Subcutaneous preadipocyte (primary cell): ENCODE data around the genes CHRND and EFHD1.

- CAGE, long polyA plus RNA = no peak
Observed at GRCh38 chr2:231677720-231678147, 30.6 kb upstream of the PTMA start.

DNA sequence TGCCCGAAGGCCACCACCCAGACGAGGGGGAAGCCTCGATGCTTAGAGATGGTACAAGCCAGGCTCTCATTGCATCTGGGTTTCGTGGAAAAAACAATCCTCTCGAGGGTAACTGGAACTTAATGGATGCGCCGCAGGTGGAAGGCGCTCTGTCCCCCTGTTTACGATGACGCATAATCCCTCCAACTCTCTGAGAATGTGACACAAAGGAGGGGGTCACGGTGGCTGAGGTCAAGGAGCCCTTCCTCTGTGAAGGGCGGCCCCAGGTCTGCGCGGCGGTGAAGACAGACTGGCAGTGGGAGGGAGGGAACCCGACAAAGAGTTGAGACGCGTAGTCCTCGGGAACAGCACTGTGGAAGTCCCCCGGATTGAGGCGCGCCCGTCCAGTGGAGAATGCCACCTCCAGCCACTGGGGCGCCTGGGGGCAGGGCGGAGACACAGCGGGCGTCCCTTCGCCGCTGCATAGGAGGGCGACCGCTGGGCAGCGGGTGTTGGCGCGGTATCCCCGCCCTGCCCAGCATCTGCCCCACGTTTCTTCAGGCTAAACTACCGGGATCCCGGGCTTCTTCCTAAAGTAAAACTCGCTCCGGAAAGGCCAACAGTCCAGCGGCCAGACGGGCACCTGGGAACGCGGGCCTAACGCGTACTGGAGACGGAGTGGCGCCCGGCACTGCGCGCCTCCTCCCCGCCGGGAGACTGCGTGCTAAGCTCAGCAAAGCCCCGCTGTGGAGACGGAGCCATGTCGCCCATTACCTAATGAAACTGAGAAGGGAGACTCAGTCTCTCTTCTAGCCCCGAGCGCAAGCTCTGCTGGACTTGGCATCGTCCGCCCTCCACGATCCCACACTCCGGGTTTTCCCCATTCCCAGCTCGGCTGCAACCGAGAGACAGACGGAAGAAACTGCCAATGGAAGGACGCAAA lies 1.9 kb upstream of the PTMA start:
- CAGE, long polyA plus RNA = no peak

- CAGE, long polyA plus RNA = no peak
Observed at GRCh38 chr2:231713268-231713480, 4.8 kb downstream of the PTMA start.

DNA sequence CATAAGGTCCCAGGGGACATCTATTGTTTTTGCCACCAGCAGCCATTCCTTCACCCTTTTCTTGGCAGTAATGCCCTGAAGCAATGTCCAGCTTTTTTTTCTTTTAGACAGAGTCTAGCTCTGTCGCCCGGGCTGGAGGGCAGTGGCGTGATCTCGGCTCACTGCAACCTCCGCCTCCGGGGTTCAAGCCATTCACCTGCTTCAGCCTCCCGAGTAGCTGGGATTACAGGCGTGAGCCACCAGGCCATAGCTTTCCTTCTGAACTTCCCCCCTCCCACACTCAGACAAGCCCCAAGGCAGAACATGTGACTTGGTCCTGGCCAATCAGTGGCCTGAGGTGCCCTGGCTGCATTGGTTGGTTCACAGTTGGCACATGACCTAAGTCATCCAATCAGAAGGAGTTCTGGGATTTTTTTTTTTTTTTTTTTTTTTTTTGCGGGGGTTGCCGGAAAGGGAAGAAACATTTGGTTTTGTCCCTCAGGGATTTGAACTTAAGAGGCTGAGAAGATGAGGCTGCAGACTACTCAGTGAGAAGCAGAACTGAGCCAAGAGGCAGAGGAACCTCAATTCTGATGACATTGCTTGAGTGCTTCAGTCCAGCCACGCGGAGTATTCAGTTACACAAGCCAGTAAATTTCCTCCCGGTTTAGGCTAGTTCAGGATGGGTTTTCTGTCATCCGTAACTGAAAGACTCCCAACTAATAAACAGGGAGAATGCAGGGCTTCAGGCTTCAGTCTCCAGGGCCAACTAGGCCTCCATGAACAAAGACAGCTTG lies 8.9 kb downstream of the PTMA start:
- CAGE, long polyA plus RNA = no peak

DNA sequence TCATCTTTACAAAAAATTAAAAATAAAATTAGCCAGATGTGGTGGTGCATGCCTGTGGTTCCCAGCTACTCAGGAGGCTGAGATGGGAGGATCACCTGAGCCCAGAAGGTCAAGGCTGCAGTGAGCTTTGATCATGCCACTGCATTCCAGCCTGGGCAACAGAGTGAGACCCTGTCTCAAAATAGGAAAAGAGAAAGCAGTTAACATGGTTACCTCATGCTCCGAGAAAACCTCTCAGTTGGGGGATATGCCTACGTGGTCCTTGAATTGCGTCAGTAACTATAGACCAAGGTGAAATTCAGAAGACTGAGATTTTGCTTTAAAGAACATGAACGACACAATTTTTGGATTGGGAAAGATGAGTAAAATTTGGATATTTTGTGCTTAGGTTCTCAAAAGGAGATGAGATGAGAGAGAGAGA lies 188.4 kb upstream of the ALPP start:
- CAGE, long polyA plus RNA = no peak

- CAGE, long polyA plus RNA = no peak
Observed at GRCh38 chr2:232525595-232526273, at the start of gene CHRND. Gene CHRND (plus strand): TSS chr2:232526160.

DNA sequence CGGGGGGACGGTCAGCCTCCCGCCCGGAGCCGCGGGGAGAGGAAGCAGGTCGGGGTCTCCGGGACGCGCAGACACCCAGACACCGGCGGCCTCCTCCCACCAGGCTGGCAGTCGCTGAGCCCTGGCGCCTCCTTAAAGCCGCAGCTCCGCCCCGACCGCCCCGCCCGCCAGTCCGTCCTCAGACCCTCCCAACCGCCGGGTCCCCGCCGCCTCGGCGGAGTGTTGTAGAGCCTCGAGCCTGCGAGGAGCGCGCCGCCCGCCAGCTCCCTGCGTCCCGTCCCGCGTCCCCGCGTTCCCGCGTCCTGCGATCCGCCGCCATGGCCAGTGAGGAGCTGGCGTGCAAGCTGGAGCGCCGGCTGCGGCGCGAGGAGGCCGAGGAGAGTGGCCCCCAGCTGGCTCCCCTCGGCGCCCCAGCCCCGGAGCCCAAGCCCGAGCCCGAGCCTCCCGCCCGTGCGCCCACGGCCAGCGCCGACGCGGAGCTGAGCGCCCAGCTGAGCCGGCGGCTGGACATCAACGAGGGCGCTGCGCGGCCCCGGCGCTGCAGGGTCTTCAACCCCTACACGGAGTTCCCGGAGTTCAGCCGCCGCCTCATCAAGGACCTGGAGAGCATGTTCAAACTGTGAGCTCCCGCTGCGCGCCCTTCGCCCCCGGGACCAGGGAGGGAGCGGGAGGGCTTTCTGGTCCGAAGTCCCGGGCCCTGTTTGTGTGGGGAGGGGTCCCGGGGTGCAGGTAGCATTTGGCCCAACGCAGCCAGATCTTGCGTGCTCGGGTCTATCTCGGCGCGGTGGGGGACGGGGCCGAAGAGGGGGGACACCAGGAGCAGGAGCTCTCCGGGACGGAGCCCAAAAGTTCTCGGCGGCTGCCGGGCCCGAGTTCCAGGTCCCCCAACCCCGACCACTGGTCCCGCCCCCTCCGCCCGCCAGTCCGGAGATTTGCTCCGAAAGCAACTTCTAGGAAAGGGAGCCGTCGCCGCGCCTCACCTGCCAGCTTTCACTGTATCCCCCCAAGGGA lies at the start of gene EFHD1:
EFHD1 (plus strand) TSS at position 217 of the 1,011 bp plus-strand sequence.
- CAGE, long polyA plus RNA = no peak

GRCh38 chr2:232835635-232836043 lies 34.4 kb upstream of the SNORC start:
- CAGE, long polyA plus RNA = no peak

DNA sequence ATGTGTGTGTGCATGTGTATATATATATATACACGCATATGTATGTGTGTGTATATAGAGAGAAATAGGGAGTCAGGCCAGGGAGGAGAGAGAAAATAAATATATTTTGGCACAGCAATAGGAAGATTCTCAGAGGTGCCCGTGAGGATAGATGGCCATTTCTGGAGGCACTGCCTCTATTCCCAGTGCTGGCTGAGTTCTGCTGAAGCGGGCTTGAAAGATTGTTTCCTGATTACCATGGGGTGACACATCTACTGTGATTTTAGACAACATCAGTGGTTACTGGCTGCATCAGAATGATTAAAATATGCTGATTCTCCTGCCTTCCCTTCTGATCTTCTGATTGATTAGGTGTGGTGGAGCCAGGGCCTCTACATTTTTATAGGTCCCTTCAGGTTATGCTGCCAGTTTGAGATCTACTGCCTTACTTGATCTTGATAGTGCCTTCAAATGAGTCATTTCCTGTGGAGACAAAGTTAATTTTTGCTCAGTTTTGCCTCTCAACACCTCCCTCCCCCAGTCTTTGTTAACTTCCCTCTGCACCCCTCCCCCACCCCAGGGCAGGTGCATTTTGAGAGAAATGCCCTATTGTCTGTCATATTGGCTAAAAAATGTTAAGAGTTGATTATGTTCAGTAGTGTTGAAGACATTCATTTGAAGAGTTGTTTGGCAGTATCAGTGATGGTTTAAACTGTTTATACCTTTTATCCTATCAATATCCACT lies 31.6 kb upstream of the SNORC start:
- CAGE, long polyA plus RNA = no peak

DNA sequence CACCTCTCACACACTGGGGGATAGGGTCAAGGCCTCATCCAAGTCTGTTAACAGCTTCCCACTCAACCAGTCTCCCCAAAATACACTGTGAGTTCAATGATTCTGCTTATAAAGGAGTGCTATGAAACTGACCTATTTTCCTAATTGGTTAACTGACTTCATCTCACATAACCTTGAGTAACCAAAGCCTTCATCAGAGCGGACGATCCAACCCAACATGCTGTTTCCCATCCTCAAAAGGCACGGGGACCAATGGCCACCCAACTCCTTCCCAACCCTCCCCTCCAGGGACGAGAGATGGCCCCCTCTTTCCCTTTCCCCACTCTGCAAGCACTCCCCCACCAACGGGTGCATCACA lies 7.6 kb downstream of the SNORC start:
- CAGE, long polyA plus RNA = no peak

DNA sequence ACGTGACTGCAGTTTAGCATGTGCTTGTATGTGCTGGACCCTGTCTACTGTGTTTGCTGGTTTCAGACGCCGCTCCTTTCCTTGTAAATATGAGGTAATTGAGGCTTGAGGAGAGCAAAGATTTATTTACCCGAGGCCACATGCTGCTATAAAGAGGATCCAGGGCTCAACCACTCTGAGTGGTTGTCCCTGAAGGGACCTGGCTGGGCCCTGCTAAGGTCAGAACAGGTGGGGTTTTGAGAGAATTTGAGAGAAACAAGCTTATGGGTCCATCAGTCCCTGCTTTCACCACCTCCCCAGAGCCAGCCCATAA lies 57.1 kb downstream of the NGEF start:
- CAGE, long polyA plus RNA = no peak

DNA sequence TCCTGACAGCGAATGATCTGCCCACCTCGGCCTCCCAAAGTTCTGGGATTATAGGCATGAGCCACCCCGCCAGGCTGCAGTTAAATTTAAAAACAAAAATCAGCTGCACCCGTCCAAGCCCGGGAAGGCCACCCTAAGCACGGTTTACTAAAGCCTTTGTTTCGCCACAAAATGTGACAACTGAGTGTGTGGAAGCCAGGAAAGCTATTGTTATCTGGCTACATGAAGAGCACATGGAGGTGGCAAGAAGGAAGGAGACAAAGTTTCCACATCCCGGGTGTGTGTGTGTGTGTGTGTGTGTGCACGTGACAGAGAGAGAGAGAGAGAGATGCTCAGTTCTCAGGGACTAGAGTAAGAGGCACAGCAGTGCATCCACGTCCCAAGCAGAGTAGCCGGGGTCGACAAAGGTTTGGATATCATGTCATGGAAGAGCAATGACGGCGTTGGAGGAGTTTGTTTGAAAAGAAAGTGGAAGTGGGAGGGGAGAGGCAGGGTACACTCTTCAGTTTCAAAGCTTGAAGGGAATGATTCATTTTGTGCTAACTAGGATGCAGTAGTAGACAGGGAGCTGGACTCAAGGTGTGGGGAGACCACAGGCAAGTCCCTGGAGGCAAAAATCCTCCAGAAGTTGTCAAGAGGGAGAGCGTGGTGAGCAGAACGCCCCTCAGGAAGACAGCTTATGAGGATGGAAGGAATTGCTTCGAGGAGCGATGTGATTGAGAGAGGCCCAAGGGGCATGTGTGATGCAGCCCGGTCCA lies 20.2 kb downstream of the INPP5D start:
- CAGE, long polyA plus RNA = no peak

GRCh38 chr2:233083148-233084296 lies 23.4 kb downstream of the INPP5D start:
- CAGE, long polyA plus RNA = no peak

GRCh38 chr2:233114367-233114866 lies 54.3 kb downstream of the INPP5D start:
- CAGE, long polyA plus RNA = no peak

DNA sequence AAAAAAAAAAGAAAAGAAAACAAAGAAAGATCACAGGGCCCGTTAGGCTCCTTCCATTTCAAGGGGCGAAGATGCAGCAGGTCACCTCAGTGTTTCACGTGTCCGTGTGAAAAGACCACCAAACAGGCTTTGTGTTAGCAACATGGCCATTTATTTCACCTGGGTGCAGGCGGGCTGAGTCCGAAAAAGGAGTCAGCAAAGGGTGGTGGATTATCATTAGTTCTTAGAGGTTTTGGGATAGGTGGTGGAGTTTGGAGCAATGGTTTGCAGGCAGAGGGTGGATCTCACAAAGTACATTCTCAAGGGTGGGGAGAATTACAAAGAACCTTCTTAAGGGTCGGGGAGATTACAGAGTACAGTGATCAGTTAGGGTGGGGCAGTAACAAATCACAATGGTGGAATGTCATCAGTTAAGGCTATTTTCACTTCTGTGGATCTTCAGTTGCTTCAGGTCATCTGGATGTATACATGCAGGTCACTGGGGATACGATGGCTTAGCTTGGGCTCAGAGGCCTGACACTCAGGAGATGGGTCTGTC lies 37.9 kb upstream of the ATG16L1 start:
- CAGE, long polyA plus RNA = no peak

GRCh38 chr2:233267460-233268212 lies 16.2 kb downstream of the ATG16L1 start:
- CAGE, long polyA plus RNA = no peak

DNA sequence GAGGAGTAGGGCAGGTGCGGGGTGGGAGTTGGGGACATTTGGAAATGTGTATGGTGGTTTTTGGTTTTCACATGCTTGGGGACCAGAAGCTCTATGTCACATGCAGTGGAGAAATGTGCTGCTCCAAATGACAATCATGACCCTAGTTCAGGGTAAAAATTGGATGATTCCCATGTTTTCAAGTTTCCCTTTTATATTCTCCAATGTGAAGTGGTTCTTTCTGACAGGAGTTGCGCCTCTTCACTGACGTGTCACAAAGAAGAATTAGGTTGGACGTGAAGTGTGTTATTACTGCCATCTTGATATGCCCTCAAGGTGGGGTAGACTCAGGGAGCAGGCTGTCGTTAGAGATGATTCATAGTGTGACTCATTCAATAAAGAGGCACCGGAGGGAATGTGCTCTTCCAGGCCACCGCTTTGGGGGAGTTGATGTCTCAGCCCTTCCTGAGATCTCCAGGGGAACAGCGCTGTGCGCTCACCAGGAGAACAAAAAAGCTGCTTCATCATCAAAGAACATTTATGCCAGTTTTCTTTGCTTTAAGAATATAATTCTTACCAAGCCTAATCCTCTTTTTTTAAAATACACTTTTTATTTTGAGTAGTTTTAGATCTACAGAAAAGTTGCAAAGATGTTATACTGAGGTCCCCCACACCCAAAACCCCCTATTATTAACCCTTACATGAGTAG lies 3.6 kb upstream of the DGKD start:
- CAGE, long polyA plus RNA = no peak

GRCh38 chr2:233354647-233355833 lies 746 bp downstream of the DGKD start:
- CAGE, long polyA plus RNA = no peak

- CAGE, long polyA plus RNA = no peak
Observed at GRCh38 chr2:233372883-233373389, 18.6 kb downstream of the DGKD start.

GRCh38 chr2:233440719-233441333 lies 86.5 kb downstream of the DGKD start:
- CAGE, long polyA plus RNA = no peak